ENCODE measurements around the gene ALK.

GRCh38 chr2:28623814-28623998 lies 127.8 kb downstream of the PLB1 start:
- PRO-cap = no peak

- PRO-cap = no peak
These were observed 124.7 kb upstream of the PPP1CB start for GRCh38 chr2:28626616-28627657.

GRCh38 chr2:28683155-28683934 lies 68.3 kb upstream of the PPP1CB start:
- PRO-cap = no peak

GRCh38 chr2:28755395-28756110 lies 3.9 kb downstream of the PPP1CB start:
- PRO-cap = no peak

GRCh38 chr2:28901790-28902534 lies 7.5 kb downstream of the WDR43 start:
- PRO-cap = no peak

GRCh38 chr2:28997121-28997609 lies 16.1 kb downstream of the TOGARAM2 start:
- PRO-cap = no peak

- PRO-cap = no peak
These were observed 29.9 kb downstream of the TOGARAM2 start for GRCh38 chr2:29010844-29011540.

- PRO-cap = no peak
These were observed 9.4 kb downstream of the PCARE start for GRCh38 chr2:29064745-29065474.

DNA sequence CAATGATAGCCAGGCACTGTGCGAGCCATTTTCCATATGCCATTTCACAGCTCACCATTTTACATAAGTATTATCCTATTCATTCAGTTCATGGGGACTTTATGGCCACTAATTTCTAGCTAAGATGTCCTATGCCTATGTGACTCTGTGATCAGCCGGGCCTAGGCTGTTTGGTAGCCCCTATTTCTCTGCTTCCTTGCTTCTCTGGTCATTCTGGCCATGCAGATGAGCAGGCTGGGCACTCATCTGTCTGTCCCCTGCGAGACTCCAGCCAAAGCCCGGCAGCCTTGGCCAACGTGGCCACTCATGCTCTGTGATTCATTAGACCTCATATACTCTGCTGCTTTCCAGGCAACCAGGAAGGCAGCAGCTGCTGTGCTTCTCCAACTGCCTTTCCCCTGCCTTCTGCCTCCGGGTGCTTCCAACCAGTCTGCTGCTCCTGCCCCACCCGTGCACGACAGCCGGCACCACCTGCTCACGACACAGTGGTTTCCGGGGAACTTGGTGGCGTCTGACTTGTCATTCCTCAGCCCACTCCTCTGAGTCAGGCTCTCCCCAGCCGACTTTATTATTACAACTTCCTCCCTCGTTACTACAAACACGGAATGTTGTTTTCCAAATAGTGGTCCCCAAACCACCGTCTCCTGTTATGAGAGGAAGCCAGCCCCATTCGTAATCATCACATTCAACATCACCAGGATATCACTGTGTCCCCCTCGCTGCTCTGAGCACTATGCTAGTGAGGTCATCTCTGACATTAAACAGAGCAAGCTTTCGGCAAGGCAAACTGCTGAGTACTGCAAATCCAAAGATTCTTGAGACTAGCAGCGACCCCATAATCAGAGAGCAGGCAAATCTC lies 392.5 kb downstream of the ALK start:
- PRO-cap = no peak

DNA sequence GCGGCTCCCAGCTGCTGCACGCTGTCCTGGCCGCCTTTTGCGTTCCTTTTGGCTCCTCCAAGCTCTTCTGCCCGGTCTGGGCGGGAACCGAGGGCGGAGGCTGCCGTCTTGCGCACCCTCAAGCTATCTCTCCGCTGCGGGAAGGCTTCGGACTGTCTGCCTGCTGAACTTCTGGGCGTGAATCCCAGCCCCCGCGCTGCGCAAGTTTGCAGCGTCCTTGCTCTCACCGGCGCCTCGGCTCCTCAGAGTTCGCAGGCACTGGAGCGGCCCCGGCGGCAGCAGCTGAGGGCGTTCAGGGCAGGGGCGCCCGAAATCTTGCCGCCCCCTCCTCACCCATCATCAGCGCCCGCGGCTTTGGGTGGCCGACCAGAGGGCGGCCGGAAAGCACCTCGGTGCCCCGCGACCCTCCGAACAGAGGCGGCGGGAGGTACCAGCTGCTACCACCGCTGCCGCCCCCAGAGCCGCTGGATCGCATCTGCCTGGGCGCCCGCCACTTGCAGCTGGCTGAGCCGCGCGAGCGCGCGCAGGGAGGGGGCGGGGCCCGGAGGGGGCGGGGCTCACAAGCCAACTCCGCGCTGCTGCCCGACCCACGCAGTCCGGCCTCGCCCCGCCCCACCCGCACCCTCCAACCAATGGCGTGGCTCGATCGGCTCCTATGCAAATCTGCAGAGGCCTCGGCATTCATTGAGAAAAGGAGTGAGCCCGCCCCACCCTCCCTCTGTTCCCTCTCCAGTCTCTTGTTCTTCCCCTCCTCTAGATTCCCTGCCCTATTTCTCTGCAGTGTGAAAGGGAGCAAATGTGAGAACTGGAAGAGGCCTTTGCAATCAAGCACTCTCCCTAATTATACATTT lies at the start of gene ALK:
TSS of gene ALK (minus strand) at position 477 of the 851 bp plus-strand sequence.
- PRO-cap = no peak

DNA sequence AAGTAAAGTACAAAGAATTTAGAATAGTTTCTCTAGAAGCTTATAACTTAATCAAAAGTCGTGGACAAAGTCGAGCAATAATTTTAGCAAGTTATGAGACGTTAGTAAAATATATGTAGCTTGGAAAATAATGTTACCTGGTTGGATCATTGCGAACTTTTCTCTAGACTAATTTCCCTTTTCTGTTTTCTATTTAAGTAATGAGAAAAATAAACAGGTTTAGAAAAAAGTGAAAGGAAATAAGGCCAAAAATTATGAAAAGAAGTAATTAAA lies 1.7 kb downstream of the YPEL5 start:
- PRO-cap = no peak

GRCh38 chr2:30226196-30227025 lies 4.9 kb upstream of the LBH start:
- PRO-cap = no peak

- PRO-cap = no peak
These were observed 29.1 kb downstream of the LBH start for GRCh38 chr2:30260491-30260790.

DNA sequence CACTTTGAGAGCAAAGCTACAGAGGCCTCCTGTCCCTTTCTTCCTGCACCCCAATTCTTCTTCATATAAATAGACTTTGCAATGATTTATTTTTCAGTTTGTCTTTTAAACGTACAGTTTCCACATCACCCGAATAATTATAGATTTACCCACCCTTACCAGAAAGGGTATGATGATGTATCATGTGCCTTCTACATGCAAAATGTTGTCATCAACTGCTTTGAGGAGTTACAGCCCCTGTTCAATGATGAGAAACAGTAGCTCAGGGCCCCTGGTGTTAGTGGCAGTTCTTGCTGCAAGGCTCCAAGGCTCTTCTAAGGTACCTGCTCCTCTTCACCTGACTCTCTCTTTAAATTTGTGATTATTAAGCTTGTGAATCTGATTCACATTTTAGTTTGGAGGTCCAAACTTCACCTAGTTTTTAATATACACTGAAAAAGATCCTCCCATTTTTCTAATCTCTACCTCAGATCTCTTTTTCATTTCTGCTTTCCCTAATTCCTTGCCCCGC lies 39.7 kb downstream of the LBH start:
- PRO-cap = no peak

DNA sequence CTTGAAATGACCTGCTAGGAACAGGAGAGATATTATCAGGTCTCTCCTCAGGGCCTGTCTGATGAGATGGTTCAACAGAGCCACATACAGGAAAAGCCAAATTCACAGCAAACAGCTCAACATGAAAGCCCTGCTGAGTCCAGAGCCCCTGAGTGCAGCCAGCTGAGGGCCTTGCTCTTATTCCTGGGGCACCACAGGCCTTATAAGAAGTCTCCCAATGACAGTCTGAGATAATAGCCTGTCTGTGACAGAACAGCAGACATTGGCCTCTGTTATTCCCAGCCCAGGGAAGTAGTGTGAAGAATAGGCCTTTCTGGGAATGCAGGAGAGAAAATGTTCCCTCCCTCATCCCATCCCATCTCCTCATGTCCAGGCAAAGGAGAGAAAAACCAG lies 69.0 kb downstream of the LBH start:
- PRO-cap = no peak

DNA sequence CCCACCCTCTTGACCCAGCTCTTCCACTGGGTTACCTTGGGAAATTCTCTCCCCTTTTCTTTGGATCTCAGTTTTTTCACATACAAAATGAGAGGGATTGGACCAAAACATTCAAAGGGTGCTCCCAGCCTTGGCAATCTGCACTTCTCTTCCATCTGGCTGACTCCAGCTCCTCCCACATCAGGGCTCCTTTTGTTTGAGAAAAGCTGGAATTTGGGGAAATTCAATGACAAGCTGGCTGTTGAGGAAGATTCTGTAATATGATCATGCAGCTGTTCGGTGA lies 42.8 kb upstream of the LCLAT1 start:
- PRO-cap = no peak

DNA sequence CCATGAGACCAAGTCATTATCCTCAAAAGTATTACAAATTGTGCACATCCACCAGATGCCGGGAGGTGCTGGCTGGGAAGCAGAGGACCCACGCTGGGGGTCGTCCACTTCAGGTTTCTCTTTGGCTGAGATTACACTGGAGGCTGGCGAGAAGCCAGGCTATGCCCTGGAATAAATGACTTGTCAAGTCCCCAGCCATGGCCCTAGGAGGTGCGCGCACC lies 42.5 kb upstream of the LCLAT1 start:
- PRO-cap = no peak

DNA sequence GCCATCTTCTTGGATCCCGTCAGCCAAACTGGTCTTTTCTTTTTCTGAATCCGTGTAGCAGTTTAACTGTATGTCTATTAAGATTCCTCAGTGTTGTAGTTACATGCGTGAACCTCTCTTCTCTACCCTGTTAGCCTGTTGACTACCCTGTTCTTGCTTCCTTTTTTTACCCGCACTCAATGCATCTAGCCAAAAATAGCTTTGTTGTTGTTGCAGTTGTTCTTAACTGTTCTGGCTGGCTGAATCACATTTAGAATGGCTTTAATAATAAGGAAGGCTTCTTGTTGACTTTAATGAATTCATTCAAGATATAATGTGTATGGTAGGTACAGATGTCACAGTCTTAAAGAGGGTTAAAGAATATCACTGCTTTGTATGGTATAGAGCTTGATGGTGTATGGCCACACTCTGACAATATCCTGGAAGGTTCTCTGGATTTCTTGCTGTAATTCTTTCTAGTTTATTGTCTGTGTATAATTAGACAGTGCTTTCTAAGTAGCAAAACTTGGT lies 137.2 kb downstream of the LCLAT1 start:
- PRO-cap = unidirectional peak, minus-strand start at position 144 of the sequence

DNA sequence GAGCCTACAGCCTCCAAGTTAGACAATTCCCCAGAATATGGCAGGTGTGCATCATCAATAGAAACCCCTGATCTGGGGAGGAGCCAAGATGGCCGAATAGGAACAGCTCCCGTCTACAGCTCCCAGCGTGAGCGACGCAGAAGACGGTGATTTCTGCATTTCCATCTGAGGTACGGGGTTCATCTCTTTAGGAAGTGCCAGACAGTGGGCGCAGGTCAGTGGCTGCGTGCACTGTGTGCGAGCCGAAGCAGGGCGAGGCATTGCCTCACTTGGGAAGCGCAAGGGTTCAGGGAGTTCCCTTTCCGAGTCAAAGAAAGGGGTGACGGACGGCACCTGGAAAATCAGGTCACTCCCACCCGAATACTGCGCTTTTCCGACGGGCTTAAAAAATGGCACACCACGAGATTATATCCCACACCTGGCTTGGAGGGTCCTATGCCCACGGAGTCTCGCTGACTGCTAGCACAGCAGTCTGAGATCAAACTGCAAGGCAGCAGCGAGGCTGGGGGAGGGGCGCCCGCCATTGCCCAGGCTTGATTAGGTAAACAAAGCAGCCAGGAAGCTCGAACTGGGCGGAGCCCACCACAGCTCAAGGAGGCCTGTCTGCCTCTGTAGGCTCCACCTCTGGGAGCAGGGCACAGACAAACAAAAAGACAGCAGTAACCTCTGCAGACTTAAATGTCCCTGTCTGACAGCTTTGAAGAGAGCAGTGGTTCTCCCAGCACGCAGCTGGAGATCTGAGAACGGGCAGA lies 97.1 kb upstream of the CAPN13 start:
- PRO-cap = no peak

DNA sequence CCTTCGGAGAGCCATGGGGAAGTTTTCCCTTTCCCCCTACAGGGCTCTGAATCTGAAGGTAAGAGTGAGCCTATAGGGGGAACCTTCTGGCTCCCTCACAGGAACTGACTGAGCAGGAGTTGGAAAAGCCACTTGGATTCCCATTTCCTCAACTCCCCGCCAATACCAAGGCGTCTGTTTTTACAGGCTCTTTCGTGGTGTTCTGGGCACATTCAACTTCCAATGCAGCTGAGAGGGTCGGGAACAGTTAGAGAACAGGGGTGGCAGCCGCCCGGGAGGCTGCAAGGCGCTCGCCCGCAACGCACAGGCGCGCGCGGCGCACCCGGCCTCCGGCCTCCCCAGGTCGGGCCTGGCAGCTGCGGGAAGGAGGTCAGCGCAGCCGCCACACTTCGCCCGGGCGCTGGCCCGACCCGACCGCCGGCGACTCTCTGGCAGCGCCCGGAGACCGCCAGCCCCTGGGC lies 1.0 kb downstream of the GALNT14 start:
- PRO-cap = unidirectional peak, plus-strand start at position 67 of the sequence; bidirectional peak, plus-strand start at position 250 of the sequence, minus-strand start at position 227 of the sequence

Measured in NALM6 (cell line).